Epithelial cell of prostate (primary cell): ENCODE measurements around the genes NUP160, OR4B1, OR4C46 and OR8U1.

GRCh38 chr11:47848195-47849040 lies at the start of gene NUP160:
Gene NUP160, minus strand, starts transcription at chr11:47848350.
- RRBS: 1% methylated on average over 20 of the region's 63 CpGs

DNA sequence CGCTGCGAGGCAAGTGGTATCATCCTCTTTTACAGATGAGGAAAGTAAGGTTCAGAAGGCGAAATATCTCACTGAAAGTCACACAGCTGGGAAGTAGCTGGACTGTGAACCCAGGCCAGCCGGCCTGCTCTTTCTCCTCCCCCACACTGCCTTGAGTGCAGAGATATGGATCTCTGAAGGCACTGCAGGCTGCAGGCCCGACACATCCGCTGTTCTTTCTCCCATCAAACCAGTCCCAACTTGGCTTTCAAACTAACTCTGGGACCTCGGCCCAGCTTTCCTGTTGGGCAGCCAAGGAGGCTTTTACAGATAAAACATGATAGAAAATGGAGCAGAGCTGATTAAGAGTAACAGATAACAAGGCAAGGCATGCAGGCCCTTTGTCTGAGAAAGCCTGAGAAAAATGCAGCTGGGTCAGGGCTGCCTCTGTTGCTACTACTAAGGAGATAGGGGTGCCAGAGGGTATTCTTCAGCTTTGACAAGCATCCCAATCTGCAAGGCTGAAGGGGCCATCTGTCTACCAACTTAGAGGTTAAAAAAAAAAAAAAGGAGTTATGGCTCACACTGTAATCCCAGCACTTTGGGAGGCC lies 63.9 kb upstream of the PTPRJ start:
- RRBS: no CpG with 5 or more reads among the region's 7 CpGs

DNA sequence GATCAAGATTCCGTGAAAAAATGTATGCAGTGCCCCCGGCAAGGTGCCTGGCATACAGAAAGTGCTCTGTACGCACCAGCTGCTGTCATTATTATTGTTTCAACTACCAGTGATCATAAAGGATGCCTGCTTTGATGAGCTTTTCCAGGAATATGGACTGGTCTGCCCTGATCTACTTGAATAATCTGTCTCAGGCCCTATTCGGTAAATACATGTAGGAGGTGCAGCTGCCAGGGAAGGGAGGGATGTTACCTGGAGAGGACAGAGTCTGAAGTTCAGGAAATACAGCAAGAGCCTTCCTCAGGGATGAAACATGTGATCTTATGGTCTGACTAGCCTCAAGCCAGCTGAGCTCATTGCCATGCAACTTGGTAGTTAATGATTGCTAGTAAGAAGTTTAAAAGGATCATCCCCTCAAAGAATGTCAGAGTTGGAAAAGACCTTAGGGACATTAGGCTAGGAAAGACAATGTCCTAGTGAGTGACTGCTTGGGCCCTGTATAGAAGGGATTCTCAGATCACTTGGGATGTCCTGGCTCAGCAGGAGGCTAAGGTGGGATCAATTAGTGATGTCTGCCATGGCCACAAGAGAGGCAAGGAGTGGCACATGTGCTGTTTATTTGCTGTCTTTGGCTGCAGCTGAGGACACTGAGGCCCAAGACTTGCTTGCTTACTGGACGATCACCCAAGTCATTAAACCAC lies 18.4 kb downstream of the PTPRJ start:
- RRBS: no CpG with 5 or more reads among the region's 5 CpGs

- RRBS: no CpG with 5 or more reads among the region's 16 CpGs
Observed at GRCh38 chr11:48044016-48045023, 64.0 kb downstream of the PTPRJ start.

DNA sequence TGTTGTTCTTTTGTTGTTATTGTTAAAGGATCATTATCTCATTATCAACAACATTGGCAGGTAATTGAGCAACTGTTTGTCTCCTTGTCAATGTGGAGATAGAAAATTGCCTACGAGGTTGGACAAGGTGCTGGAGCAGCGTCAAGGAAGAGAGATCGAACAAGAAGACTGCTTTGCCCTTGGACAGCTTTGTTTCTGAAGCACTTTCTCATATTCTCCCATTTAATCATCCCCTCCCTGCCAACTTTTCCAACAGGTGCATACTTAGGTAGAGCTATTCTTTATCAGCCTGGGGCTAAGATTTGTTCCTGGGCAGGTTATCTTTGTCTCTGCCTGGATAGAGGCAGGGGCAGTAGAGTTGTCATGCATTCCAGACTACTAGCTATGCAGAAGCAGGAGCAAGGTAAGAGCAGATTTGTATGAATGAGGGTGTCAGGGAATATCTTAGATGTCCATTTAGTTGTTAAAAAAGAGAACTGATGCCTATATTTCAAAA lies 82.2 kb downstream of the PTPRJ start:
- RRBS: no CpG with 5 or more reads among the region's 3 CpGs

DNA sequence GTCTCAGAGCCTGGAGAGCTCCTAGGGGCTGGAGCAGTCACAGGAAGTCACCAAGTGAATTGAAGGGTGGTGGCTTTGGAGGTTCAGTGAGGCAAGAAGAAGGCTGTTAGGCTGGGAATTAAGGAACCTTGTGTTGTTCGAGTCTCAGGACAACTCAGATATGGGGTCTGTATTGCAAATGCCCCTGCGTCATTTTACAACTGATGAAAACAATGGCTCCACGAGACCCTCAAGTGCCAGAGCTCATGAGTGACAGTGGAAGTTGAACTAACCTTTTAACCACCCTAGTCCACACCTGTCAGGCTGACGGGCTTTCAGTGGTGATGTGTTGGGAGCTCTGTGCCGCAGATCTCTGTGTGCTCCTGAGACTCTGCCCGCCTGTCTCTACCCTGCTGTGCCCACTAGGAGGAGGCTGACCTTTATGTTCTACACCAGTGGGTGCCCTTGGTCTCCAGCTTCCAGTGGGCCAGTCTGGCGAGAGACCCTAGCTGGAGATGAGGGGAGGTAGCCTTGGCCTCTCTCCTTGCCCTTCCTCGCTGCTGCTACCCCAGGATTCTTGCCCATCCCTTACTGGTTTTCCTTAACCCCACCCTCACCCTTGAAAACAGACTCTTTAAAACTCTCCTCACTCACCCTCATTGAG lies 111.1 kb upstream of the OR4B1 start:
- RRBS: no CpG with 5 or more reads among the region's 8 CpGs

DNA sequence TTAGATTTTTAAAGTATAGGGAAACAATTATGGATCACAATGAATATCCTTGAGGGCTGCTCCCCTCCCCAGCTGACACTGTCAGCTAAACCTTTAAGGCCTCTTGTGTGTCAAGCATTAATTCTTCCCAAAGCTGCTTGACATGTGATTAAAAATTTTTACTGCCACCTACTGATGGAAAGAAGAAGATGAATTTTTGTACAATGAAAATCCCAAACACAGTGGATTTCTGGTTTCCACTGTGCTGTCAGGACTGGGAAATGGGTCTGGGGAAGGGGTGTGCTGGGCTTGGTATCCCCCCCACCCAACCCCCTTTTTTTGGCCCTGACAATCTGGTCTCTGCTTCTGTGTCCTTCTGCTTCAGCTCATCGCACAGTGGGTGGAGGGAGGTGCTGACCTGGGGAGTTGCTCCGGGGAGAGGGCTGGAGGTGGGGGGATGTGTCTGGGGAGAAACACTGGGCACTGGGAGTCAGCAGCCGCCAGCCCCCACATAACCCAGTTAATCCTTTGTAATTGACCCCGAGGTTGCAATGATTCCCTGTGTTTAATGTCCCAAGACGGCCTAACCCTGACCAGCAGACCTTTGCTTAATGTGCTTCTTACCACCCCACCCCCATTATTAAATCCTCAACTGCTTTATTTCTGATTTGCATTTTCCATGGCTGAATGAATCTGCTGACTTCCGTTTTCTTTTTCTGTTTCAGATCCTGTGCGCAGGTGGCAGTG lies 107.1 kb upstream of the OR4B1 start:
- RRBS: no CpG with 5 or more reads among the region's 7 CpGs

GRCh38 chr11:48169712-48170883 lies 46.5 kb upstream of the OR4B1 start:
- RRBS: no CpG with 5 or more reads among the region's 13 CpGs

- RRBS: no CpG with 5 or more reads among the region's 4 CpGs
Observed at GRCh38 chr11:48170884-48171317, 45.7 kb upstream of the OR4B1 start.

- RRBS: no CpG with 5 or more reads among the region's 5 CpGs
Observed at GRCh38 chr11:48216472-48216962, at the start of gene OR4B1. Gene OR4B1, plus strand, starts transcription at chr11:48216810.

DNA sequence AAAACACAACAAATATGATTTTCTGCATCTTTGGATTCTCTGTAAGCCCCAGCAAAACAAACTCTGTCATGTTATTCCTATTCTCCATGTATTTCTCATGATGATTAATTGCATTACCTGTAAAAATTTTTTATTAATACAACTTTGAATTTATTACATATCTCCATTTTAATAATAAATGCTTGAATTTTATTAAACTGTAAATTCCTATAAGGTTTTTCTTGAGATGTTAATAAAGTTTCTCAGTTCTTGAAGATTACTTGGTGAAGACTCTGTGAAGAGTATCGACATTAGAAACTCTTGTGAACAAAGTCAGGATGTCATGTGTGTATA lies at the start of gene OR4C46:
OR4C46 (minus strand) TSS at position 88 of the 333 bp plus-strand sequence.
- RRBS: no CpG with 5 or more reads among the region's 1 CpG

- RRBS: no CpG with 5 or more reads among the region's 3 CpGs
Observed at GRCh38 chr11:56375340-56375865, at the start of gene OR8U1. Gene OR8U1, plus strand, starts transcription at chr11:56375624.

- RRBS: no CpG with 5 or more reads among the region's 16 CpGs
Observed at GRCh38 chr11:57124340-57125592, 57.0 kb upstream of the LRRC55 start.

GRCh38 chr11:57310388-57310598 lies 14.5 kb downstream of the TNKS1BP1 start:
- RRBS: no CpG with 5 or more reads among the region's 2 CpGs

DNA sequence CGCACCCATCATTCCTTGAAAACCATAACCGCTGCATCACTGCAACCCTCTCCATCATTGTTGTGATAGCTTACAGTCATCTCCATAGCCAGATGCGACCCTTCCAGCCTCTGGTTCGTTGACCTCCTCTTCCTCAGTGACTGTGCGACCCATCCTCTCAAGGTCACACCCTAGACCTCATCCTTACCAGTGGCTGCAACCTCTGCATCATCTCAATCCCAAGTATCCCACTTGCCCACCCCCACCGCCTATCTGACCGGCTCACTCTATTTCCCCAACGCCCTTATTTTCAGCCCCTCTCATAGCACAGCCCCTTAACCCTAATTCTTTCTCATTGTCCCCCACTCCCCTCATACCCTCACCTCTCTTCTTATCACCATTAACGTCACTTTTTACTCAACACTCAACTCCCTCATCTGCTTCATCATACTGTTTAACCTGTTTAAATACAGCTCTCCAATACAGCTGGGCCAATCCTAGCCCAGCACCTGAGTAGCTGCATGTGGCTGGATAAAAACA lies 9.7 kb downstream of the TNKS1BP1 start:
- RRBS: no CpG with 5 or more reads among the region's 9 CpGs

DNA sequence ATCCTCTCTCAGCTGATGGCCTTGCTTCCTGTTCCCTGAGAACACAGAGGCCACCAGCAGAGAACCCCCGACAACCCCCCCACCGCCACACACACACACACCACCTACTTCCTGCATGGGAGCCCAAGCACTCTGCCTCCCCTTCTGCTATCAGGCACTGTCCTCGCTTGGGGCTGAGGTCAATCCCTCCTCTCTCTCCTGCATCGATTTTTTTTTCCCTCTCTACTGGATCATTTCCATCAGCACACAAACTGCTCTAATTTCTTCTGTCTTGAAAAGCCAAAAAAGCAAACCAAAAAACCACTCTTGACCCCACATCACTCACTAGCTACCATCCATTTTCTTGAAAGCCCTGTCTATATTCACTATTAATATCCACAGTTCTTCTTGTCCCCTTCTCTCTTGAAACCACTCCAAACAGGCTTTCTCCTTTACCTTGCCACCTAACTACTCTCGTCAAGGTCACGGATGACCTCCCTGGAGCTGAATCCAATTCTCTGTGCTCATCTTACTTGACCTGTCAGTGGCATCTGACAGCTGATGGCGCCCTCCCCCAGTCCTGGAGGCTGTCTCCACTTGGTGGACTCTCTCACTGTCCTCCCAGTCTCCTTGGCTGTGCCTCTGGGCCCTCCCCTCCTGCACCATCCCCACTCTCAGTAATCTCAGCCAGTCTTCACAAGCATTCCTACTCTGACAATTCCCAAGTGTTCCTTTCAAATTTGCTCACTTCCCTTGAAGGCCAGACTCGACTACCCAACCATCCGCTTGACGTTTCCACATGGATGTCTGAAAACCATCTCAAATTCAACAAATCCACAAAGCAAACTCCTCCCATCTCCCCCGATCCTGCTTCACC lies 8.9 kb downstream of the TNKS1BP1 start:
- RRBS: no CpG with 5 or more reads among the region's 11 CpGs

DNA sequence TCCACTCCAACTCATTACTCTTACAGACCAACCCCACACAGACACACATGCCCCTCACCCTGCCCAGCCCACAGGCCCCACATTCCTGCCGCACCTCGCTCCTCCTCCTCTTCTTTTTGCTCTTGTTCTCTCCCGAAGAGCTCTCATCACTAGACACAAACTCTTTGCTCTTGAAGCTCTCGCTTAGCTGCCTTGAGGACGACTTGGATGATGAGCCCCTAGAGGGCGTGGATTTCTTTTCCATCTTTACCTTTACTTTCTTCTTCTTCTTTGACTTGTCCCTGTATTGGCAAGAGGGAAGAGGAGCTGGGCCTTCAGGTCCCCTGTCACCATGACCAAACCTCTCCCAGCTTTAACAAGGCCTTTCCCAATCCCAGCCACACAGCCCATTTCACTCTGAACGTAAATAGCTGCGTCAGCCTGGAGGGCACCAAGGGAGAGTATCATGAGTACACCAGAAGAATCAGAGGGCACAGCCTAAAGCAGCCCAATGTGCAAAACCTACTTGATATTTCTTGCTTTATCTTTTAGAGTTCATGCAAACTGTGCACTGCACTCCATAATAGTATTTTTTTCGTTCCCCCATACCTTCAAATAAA lies 2.0 kb upstream of the TNKS1BP1 start:
- RRBS: no CpG with 5 or more reads among the region's 9 CpGs

- RRBS: no CpG with 5 or more reads among the region's 7 CpGs
Observed at GRCh38 chr11:57429810-57430523, 3.0 kb upstream of the SLC43A3 start.

- RRBS: 1% methylated on average over 23 of the region's 63 CpGs
Observed at GRCh38 chr11:57457795-57459116, 2.1 kb upstream of the RTN4RL2 start.

- RRBS: 6% methylated on average over 8 of the region's 22 CpGs
Observed at GRCh38 chr11:57476811-57477383, 16.6 kb downstream of the RTN4RL2 start.